ENCODE data around the genes USP8 and SCG3.

GRCh38 chr15:50423865-50424641, at the start of gene USP8:
Gene USP8, plus strand, starts transcription at chr15:50424405.
- PRO-cap, 2 experiments: peak in 2 of 2 experiments; most common plus-strand start chr15:50424387 (in 2); most common minus-strand start chr15:50424133 (in 1)

DNA sequence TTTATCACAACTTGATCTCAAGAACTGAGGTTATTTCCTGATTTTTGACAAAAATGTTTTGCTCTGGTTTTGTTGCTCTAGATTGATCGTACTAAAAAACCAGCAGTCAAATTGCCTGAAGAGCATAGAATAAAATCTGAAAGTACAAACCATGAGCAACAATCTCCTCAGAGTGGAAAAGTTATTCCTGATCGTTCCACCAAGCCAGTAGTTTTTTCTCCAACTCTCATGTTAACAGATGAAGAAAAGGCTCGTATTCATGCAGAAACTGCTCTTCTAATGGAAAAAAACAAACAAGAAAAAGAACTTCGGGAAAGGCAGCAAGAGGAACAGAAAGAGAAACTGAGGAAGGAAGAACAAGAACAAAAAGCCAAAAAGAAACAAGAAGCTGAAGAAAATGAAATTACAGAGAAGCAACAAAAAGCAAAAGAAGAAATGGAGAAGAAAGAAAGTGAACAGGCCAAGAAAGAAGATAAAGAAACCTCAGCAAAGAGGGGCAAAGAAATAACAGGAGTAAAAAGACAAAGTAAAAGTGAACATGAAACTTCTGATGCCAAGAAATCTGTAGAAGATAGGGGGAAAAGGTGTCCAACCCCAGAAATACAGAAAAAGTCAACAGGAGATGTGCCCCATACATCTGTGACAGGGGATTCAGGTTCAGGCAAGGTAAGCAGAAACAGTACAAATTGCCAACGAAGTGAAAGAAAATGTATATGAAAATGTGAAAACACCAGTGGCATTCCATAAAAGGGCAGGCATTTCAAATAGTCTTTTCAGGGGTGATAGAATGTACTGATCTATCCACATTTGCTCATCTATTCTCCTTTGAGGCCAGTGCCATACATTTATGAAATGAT, 57.4 kb downstream of the USP8 start:
- PRO-cap, 2 experiments: no peak in any of the 2 experiments

- PRO-cap, 2 experiments: no peak in any of the 2 experiments
These were observed 51.1 kb downstream of the TRPM7 start for GRCh38 chr15:50635625-50635824.

GRCh38 chr15:50909021-50909262, 459 bp downstream of the AP4E1 start:
- PRO-cap, 2 experiments: no peak in any of the 2 experiments

DNA sequence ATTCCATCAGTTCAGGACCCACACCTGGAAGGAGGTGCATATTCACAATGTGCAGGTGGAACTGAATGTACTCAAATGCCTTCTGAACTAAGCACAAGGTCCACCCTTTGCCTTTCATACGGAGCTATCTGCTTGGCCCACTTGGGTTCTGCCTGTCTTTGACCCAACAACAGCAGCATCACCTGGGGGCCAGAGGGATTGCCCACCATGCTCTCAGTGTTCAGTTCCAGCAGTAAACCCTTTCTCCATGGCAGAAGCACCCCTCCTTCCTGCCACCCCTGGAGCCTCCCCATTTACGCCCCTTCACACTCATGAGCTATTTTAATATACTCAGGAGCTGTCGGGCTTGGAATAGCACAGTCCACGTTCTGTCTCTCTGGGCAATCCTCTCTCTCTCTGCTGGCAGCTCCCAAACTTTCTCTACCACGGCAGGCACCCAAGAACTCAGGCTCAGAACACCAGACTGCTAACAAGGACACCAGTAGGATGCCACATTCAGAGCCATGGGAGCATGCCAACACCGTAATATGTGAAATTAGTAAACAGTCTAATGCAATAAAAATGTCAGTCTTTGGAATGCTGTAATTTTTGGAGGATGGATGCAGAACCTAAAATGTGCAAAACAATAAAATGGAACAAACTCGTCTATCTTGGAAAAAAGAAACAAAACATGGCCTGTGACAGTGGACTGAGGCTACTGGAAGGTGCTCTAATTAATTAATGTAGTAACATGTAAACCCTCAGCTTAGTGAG, 19.4 kb downstream of the TNFAIP8L3 start:
- PRO-cap, 2 experiments: no peak in any of the 2 experiments

DNA sequence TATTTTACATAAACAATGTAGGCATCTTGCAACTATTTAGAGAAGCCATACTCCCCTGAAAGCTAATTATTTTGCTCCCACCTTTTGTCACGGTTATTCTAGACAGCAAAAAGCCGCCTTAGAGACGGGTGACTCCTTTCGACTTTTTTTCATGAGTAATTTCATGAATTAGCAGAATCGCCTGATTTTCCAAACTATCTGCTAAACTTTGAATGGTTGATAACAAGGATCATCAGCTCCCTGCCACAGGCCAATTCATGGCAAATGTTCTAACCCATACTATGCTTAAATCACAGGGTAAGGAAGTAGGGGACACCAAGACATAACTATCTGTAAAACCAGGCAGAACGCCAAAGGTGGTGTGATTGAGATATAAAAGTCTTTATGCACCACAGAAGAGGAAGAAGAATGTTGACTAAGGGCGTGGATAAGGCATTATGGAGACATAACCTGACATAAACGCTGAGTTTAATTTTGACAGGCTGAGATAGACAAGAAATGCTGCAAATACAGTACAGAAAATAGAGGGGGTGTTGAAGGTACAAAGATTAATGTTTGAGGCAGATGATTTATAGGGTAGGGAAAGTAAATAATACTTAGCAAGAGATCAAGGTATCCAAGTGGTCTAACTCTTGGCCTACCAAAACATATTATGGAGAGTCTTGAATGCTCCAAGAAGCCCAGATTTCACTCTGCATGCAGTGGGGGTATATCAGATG, 934 bp upstream of the DMXL2 start:
- PRO-cap, 2 experiments: no peak in any of the 2 experiments

DNA sequence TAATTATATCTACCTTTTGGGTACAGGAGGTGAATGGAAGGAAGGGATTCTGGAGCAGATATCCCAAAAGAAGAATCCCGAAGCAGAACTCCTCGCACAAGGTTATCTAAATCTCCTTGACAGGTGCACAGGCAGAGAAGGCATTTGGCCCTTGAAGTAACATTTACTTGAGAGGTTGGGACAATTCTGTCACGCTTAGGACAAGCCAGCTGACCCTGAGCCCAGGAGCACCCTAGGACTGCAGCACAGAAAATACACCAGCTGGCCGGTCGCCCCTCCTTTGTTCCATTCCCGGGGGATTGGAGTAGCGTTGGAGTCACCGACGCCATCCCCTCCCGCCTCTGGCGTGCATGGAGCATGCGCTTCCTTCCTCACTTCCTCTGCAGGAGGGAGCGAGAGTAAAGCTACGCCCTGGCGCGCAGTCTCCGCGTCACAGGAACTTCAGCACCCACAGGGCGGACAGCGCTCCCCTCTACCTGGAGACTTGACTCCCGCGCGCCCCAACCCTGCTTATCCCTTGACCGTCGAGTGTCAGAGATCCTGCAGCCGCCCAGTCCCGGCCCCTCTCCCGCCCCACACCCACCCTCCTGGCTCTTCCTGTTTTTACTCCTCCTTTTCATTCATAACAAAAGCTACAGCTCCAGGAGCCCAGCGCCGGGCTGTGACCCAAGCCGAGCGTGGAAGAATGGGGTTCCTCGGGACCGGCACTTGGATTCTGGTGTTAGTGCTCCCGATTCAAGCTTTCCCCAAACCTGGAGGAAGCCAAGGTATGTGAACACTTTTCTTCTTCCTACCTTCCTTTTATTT, at the start of gene SCG3:
TSS of gene SCG3 (plus strand) at position 433 of the 807 bp plus-strand sequence.
- PRO-cap, 2 experiments: no peak in any of the 2 experiments

DNA sequence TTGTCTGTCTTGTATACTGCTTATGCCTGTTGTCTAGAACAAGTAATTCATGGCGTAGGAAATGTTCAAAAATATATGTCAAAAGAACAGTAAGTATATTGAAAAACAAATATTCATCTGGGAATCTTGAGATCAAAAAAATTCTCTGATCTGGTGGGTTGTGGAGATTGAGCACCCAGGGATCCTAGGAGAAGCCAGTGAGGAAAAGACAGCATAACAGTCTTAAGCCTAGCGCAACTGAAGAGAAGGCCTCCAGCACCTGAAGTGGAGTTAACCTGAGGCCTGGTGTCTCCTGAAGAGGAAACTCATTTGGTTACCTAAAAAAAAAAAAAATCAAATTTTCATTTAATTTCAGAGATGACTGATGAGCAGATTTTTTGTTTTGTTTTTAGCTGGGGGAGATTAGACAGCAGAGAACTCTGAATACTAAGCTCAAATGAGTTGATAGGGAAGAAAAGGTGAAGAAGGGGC, 22.7 kb downstream of the TMOD3 start:
- PRO-cap, 2 experiments: no peak in any of the 2 experiments

GRCh38 chr15:51866500-51867077, 37.1 kb downstream of the TMOD3 start:
- PRO-cap, 2 experiments: no peak in any of the 2 experiments

DNA sequence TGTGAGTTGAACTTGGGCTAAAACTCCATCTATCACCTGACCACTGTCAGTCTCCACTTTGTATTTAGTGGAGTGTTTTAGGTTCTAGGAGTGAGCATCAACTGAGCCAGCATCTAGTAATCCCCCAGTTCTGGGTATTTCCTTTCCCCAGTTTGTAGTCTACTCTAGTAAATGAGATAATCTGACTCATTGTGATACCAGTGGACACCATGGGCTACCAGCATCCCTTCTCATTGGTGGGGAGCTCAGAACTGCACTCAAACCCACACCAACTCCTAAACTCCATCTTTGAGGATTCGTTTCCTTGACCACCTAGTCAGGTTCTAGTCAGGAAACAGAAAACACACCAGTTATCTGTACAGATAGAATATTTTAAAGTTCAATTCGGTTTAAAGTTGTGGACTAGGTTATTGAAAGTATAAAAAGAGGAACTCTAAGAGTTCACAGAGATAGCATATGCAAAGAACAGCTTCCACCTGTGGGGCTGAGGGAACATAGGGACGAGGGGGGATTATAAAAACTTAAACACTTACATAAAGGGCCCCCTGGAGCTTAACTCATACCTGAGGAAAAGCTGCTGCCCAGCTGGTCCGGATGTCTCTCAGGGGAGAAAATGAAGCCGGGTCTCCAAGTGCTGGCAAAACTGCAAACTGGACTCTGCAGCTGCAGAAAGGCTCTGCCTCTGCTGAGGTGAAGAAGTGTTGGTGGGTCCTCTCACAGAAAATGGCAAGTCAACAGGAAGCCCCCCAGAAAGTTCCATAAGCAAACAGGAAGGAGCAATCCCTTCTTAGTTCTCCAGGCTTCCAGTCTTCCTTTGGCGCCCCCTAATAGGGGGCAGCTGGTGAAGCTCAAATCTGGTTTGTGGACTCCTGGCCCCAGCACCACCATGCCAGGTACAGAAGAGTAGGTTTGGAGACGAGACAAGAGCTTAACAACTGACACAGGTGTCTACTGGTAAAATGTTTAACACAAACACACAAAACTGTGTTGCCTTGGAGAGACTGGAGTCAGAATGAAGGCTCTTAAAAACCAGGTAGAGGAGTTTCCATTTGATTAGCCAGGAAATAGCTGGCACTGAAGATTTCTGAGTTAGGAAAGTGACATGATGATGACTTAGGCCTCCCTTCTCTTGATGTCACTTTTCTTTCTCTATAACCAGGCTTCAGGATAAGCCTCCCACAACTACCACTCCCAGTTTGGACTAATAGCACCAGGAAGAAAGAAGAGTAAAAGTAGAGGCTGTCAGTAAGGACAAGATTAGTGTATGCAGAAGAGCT, 35.7 kb downstream of the LEO1 start:
- PRO-cap, 2 experiments: no peak in any of the 2 experiments

DNA sequence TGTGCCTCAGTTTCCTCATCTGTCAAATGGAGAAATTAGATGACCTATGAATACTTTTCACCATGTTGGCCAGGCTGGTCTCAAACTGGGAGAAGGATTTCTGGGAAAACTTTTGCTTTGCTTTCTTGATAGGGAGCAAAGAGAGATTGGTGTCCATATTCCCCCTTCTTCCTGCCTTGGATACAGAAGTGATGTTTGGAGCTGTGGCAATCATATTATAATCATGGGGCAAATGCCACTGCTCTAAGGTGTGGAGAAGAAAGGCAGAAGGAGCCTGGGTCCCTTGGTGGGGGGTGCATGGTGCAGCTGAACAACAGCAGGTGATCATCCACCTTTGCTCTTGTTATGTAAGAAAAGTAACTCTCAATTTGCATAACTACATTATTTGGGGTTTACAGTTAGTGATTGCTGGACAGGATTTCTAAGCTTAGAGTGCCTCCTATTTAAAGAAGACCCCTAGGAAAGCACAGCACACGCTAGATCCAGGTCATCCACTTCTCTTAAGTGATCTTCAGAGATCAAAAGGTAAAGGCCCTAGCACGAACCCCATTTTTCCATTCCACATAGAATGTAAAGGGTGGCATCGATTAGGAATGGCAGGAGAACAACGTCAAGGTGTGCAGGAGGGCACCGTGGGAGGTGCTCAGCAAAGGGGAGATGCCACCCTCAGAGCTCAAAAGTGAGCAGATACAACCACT, 12.8 kb downstream of the GNB5 start:
- PRO-cap, 2 experiments: no peak in any of the 2 experiments

DNA sequence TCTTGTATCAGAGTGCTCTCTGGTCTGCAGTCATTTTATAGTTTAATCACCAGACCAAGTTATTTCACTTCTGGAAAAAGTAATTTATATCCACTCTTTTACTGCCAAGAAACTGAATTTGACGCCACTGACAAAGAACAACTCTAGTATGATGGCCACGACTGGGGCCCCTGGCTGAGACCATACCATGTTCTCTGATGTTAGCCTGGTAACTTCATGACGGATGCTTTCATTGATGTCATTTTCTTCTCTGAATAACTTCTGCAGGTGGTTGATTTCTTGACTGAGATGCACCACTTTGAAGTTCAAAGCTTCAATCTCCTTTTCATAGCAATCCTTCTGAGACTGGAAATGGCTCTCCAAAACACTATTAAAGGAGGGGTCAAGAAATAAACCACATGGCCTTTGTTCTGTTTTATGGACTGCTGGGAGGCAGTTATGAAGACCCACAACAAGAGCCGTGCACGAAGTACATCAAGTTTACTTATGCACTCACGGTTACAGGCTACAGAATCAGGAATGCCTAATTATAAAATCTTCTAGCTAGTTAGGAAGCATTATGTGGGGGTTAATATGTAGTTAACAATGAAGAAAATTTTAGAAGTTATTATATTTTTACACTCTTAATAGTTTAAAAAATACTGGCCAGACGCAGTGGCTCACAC, 32.3 kb upstream of the GNB5 start:
- PRO-cap, 2 experiments: no peak in any of the 2 experiments

DNA sequence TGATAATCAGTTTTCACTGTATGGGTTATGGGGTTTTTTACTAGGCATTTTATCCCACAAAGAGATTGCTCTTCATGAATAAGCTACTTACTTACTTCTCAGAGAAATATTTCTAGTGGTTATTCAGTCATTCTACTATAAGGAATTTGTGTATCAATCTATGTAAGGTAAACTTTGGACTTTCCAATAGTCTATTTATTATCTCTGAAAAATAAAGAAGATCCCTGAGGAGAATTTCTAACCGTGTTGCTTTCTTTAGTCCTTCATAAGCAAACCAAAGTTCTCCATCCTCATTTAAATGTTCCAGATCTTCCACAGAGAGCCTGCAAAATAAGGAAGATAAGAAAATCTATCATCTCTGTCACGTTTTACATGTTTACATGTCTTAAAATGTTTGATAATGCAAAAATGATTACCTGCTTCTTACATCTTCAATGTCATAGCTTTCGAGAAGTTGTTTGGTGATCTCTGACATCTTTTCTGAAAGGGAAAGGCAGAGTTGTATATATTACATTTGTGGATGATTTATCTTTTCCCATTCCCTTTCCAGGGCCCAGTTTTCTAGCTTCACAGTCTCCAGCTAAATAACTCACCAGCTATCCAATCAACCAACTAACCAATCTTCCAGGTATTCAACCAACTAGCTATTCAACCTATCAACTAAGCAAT, 33.6 kb upstream of the GNB5 start:
- PRO-cap, 2 experiments: no peak in any of the 2 experiments

GRCh38 chr15:52237429-52237788, 46.2 kb upstream of the GNB5 start:
- PRO-cap, 2 experiments: no peak in any of the 2 experiments

DNA sequence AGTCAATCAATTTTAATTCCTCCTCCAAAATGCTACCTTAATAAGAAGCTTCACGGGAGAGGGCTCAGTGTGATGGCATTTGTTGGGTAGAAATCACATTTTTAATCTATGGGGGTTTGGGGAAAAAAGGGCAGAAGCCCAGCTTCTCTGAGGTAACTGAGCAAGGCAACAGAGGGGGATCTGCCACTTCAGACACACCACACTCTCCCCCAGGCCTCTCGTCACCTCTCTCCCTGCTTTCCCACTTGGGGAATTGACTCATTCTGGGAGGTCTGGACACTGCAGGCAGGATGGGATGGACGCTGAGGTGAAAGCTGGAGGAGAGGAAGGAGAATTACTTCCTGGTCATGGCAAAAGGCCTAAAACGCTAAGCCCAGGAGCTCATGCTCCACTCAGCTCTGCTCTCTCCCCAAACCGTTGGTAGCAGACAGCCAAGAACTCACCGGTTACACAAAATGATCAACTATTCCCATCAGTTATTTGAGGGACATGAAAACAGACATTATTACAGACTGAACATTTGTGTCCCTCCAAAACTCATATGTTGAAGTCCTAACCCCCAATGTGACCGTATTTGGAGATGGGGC, 33.2 kb downstream of the MYO5C start:
- PRO-cap, 2 experiments: no peak in any of the 2 experiments

DNA sequence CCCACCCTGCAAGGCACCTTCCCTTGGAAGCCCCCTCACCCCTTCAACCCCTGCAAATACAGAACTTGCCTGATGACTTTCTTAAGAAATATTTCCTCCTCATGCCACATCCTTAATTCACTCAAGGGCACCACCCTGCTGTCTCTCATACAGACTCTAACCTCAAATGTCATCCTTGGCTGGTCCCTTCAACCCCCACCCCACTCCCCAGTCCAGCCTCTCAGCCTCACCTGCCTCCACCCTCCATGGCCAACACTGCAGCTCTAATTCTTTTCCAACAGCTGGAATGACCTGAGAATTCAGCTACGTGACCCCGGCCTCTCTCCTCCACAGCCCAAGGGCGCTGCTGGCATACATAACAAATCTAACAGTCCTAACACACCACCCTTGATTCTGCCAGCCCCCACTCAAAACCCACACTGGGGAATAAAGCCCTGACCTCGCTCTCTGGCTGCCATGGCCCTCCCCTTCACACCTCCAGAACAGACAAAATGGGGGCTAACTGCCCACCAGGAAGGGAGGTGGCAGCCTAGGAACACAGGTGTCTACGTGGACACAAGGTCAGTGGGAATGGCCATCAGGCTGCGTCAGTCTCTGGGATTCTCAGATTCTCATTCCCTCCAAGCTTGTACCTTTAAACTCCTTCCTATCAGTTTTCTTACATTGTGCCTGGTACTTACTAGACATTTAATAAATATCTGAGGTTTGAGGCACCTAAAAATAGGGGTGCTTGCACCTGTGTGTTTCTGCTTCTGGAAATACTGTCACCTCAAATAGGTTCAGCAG, 2.0 kb downstream of the MYO5C start:
- PRO-cap, 2 experiments: no peak in any of the 2 experiments

DNA sequence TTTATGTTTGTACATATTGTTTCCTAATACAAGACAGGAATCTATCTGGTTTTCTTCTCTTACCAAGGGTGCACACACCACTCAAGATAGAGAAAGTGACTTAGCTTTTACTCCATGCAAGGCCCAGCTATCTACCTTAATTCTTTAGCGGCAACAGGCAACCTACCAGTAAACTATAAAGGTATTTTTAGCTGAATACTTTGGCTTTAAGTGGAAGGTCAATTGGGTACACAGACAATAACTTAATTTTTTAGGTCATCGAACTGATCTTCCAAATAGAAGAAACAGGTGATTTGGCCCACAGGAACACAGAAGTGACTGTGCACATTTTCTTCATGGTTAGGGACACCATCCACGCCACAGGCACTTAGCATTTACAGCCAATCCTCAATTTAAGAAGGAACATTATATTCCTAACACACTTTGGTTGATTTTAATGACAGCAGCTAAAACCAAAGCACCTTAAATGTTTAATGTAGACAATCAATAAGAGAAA, 2.0 kb downstream of the ARPP19 start:
- PRO-cap, 2 experiments: no peak in any of the 2 experiments

DNA sequence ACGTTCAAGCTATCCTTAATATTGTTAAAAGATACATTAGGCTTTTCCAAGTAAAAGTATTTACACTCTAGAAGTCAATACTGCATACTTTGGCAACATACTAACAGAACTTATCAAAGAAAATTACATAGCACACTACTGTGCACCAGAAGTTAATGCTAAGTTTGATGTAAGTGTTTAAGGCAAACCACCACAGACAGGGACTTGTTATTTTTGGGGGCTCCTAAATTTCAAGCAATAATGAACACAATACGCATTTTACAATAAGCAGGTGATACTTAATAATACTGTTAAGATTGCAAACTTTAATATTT, 1.6 kb downstream of the ARPP19 start:
- PRO-cap, 2 experiments: no peak in any of the 2 experiments

- PRO-cap, 2 experiments: no peak in any of the 2 experiments
These were observed 54.8 kb downstream of the ATOSA start for GRCh38 chr15:52624316-52624854.

DNA sequence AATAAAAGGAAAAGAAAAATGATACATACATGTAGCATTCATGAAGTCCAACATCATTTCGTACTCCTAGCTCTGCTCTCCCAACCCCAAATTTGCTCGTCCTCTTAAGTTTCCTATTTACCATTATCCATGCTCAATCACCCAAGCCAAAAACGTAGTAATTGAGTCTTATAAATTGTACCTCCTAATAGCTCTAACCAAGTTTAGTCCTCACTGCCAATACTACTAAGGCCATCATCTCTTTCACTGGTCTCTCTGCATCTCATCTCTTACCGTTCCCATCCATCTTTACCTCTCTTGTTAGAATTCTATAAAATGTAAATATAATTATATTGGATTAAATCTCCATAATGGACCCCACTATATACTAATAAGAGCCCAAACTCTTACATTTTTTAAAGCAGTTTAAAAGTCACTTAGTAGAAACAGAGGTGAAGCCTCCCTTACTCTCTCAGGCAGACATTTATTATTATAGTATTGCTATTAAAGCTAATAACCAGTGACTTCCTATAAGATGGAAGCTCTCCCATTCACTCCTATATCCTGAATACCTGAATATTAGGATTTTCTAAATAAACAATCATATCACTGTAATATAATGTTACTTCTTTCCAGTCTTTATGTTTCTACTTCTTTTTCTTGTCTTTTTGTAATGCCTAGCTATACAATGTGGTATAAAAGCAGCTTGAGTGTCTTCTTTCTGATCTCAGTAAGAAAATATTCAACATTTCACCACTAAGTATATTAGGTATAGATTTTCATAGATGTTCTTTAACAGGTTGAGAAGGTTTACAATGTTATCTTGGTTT, 41.6 kb downstream of the ATOSA start:
- PRO-cap, 2 experiments: no peak in any of the 2 experiments